Liver (tissue), 9 donors: Measurements from ENCODE around the genes DEFB118, TPX2 and MYLK2.

- PRO-cap, 5 experiments, result no peak in any of the 5 experiments
- RAMPAGE, long total RNA, 2 experiments, result no peak in any of the 2 experiments
- RRBS, result 20% methylated on average over 1 of the region's 40 CpGs
These were observed 163.0 kb upstream of the ZNF337 start for GRCh38 chr20:25859537-25860229.

DNA sequence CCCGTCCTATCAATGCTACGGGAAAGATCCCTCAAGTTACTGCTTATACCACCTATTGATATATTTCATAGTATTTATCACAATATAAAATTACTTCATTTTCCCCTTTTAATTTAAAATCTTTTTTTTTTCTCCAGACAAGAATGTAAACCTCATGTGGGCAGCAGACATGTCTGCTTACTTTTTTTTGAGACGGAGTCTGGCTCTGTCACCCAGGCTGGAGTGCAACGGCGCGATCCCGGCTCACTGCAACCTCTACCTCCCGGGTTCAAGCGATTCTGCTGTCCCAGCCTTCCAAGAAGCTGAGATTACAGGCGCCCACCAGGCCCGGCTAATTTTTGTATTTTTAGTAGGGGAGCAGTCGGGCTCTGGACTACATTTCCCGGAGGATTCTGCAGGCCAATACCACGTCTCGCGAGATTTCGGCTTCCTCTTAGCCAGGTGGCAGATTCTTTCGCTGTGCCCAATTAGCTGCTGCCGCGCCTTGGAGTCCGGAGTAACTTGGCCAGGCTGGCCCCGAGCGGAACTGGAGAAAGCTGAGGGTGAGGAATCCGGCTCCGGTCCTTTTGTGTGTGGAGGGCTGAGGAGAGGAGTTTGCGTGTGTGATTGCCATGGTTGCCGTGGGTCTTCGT is 312.8 kb upstream of the ZNF337 start:
- PRO-cap, 5 experiments, result peak in 5 of 5 experiments; most common plus-strand start position 499 of the sequence (in 2)
- RAMPAGE, long total RNA, 2 experiments, result start-site peak on the plus strand in 1 of 2 experiments, centred at position 486 of the sequence, 605 reads per replicate
- RRBS, result no CpG with 5 or more reads among the region's 28 CpGs

DNA sequence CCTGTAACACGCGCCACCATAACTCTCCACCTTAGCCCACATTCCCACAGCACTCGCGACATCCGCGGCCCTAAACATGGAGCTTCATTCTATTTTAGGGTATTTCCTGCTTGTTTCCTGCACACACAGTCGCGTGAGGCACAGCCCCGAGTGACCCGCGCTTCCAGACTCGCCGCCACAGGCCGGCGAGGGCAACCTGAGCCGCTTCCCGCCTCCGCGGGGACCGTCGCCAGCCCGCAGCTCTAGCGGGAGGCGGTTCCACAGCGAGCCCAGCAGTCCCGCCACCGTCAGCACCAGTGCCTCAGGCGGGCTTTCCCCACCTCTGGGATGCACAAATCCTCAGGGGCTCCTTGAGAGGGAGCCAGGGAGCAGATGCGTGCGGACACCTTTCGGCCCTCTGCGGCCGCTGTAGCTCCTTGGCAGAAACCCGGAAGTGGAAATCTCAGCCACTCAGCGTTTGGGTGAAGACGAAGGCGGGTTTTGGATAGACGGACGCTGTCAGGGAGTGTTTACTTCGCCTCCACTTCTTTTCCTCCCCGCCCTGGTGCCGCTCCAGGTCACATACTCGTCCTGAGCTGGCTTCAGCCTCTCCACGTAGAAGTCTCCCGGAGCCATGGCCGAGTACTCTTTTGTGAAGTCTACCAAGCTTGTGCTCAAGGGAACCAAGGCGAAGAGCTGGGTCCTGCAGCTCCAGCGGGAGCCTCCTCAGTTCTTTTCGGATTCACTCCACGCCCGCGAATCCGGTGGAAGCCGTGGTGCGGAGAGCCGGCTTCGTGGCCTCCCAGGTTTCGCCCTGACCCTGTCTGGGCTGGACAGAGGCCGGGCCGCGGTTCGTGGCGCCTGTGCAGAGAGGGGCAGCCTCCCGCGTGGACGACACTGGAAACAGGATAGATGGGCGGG is 2177.4 kb upstream of the DEFB115 start:
- PRO-cap, 5 experiments, result peak in 2 of 5 experiments; most common plus-strand start position 493 of the sequence (in 2); most common minus-strand start position 399 of the sequence (in 1)
- RAMPAGE, long total RNA, 2 experiments, result start-site peak on the plus strand in 1 of 2 experiments, centred at positions 462 to 544 of the sequence, 7 to 13 reads per replicate
- RRBS, result no CpG with 5 or more reads among the region's 67 CpGs

DNA sequence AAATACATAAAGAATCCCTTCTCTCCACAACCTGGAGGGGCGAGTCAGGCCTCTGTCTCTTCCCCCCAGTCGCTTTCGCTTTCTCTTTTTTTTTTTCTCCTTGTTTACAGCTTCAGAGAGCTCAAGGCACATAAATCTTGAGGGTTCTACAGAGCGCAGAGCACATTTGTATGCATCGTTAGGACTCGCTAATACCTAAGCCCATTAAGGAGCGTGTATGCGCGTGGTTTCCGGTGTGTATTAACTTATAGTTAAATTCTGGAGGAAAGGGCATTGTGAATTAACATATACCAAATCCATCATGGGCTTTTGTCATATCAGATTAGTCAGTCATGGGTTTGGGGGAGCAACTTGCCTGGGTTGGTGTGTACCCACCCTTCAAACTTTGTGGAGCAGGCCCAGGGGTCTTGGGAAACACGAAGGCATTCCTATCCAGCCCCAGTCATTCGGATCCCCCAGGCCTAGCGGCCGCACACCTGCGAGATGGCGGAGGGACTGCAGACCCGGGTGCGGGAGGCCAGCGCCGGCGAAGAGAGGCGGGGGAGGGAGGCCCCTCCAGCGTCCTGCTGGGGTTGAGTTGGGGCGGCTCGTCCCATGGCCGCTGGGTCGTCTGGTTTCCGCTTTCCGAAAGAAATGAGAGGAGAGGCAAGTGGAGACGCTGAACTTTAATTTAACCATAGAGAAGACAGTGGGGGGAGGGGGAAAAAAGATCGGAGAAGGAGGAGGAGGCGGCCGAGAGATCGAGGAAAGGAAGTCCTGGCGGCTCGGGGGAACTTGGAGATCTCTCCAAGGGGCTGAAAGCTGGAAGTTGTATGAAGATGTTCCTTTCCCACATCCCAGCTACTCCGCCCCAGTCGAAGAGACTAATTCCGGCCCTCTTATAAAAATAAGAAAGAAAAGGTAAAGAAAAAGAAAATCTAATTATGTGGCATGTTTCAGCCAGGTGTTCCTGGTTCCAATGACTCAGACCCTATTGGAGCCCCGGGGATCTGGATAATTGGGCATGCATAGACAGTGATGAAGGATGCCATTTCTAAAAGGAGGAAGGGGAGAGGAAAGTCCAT is 967.9 kb upstream of the DEFB115 start:
- PRO-cap, 5 experiments, result peak in 1 of 5 experiments; most common plus-strand start position 131 of the sequence (in 1)
- RAMPAGE, long total RNA, 2 experiments, result start-site peak on the minus strand in 1 of 2 experiments, centred at position 626 of the sequence, 5 reads per replicate
- RRBS, result 31% methylated on average over 1 of the region's 40 CpGs

DNA sequence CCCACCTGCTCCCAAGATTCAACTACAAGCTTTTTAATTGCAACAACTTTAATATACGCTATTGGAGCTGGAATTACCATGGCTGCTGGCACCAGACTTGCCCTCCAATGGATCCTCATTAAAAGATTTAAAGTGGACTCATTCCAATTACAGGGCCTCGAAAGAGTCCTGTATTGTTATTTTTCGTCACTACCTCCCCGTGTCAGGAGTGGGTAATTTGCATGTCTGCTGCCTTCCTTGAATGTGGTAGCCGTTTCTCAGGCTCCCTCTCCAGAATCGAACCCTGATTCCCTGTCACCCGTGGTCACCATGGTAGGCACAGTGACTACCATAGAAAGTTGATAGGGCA is 770.2 kb upstream of the DEFB115 start:
- PRO-cap, 5 experiments, result no peak in any of the 5 experiments
- RAMPAGE, long total RNA, 2 experiments, result no peak in any of the 2 experiments
- RRBS, result no CpG with 5 or more reads among the region's 7 CpGs

DNA sequence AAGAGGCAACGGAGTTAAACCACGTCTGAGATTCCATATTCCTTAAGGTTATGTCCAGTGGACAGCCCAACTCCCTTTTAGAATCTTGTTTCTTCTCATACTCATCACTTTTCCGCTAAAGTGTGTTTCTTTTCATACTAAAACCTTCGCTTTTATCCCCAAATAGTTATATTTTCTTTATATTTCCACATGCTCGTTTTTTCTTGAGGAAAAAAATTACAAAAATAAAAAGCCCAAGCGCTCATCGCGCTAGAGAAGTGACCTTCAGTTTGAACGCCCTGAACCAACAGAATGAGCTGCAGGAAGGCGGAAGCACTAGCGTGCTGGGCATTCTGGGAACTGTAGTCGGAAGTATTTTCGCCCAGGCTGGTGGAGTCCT is 692.5 kb upstream of the DEFB115 start:
- PRO-cap, 5 experiments, result no peak in any of the 5 experiments
- RAMPAGE, long total RNA, 2 experiments, result no peak in any of the 2 experiments
- RRBS, result no CpG with 5 or more reads among the region's 13 CpGs

GRCh38 chr20:30611503-30612033 is 645.9 kb upstream of the DEFB115 start:
- PRO-cap, 5 experiments, result no peak in any of the 5 experiments
- RAMPAGE, long total RNA, 2 experiments, result no peak in any of the 2 experiments
- RRBS, result no CpG with 5 or more reads among the region's 11 CpGs

DNA sequence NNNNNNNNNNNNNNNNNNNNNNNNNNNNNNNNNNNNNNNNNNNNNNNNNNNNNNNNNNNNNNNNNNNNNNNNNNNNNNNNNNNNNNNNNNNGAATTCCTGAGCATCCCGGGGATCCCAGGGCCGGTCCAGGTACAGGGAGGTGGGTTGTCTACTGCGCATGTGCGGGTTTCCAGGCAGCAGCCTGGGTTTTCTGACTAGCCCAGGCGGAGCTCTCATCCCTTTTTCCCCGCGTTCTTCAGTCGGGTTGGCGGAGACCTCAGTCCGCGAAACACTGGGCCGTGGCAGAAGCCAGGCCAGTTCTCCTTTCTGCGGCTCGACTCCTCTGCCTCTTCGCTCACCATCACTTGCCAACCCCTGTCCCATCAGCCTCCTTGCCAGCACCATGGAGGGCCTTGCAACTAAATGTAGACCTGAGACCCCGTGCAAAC is 445.6 kb upstream of the DEFB115 start:
- PRO-cap, 5 experiments, result no peak in any of the 5 experiments
- RAMPAGE, long total RNA, 2 experiments, result no peak in any of the 2 experiments
- RRBS, result no CpG with 5 or more reads among the region's 16 CpGs

GRCh38 chr20:31368267-31368819 is at the start of gene DEFB118:
TSS of gene DEFB118 (plus strand) at chr20:31368601.
- PRO-cap, 5 experiments, result no peak in any of the 5 experiments
- RAMPAGE, long total RNA, 2 experiments, result no peak in any of the 2 experiments
- RRBS, result no CpG with 5 or more reads among the region's 3 CpGs

DNA sequence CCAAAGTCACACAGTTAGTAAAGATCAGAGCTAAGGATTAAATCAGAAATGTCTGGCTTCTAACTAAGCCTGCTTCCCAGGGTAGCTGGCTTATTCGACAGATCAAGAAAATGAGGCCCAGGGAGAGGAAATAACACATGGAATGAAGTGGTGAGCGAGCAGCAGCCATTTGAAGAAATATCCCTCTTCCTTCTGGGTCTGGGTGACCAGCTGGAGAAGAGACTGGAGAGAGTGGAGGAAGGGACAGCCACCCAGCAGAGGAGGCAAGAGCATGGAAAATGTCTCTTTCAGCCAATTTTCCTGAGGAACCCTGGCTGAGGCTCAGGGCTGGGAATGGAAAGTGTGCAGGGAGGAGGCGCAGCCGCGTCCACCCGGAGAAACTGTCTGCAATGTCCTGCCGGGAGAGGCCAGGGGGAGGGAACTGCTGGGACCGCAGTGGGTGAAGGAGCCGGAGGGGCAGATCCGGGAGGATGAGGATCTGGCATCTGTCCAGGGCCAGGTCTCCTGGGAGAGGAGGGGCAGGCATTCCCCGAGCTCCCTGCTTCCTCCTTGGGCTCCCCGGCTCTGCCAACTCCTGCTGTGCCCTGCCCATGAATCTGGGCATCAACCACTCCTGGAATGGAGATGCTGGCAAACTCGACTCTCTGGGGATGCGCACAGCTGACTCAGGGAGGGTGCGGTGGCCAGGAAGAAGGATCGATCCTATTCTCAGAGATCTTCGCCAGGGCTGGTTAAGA is 17.5 kb upstream of the HM13 start:
- PRO-cap, 5 experiments, result no peak in any of the 5 experiments
- RAMPAGE, long total RNA, 2 experiments, result no peak in any of the 2 experiments
- RRBS, result 39% methylated on average over 6 of the region's 17 CpGs

DNA sequence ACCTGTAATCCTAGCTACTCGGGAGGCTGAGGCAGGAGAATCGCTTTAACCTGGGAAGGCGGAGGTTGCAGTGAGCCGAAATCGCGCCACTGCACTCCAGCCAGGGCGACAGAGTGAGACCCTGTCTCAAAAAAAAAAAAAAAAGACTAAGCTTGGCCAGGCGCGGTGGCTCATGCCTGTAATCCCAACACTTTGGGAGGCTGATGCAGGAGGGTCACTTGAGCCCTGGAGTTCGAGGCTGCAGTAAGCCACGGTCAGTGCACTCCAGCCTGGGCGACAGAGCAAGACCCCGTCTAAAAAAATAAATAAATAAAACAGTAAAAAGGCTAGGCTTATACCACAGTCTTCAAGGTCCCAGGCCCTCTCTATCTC is 566 bp upstream of the MCTS2 start:
- PRO-cap, 5 experiments, result no peak in any of the 5 experiments
- RAMPAGE, long total RNA, 2 experiments, result no peak in any of the 2 experiments
- RRBS, result no CpG with 5 or more reads among the region's 13 CpGs

DNA sequence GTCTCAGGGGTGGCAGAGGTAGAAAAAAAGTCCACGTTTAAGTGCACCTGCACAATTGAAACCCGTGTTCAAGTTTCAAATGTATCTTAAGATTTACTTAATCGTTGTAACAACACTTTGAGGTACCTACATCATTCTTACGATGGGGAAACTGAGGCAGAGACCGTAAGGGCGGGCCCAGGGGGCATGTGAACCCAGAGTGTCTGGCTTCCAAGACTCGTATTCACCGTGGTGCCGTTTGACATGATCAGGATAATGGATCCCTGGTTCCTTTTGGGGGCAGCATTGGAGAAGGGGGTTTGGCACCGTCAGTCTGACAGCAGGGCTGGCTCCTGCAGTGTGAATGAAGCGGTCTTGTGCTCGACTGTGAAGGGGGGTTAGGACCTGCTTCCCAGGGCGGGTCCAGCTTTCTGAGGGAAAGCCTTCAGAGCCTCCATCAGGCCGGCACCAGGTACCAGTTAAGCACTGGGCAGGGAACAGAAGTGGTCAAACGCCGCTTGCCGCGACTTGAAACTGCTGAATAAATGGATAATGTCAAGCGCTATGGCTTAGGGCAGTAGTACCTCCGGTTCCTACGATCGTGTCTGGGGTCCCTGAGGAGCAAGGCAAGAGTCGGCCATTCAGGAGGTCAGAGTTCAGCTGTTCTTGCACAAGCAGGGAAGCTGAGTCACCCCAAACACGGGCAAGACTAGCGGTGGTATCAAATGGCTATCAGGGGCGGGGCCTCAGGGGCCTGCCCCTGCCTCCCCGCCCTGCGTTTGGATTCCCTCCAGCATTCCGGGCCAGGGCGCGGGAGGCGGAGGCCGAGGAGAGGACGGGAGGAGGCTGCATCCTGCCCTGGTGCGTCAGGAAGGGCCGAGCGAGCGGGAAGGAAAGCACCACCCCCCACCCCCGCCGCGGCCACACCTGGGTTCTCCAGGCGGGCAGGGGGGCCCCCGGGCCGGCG is 25.3 kb downstream of the MCTS2 start:
- PRO-cap, 5 experiments, result peak in 5 of 5 experiments; most common plus-strand start position 848 of the sequence (in 4); most common minus-strand start position 586 of the sequence (in 3)
- RAMPAGE, long total RNA, 2 experiments, result start-site peak on the minus strand in 2 of 2 experiments, centred at positions 648 to 659 of the sequence, 15 to 37 reads per replicate
- RRBS, result 0% methylated on average over 2 of the region's 45 CpGs

- PRO-cap, 5 experiments, result peak in 1 of 5 experiments; most common plus-strand start chr20:31713550 (in 1)
- RAMPAGE, long total RNA, 2 experiments, result no peak in any of the 2 experiments
- RRBS, result no CpG with 5 or more reads among the region's 9 CpGs
These were observed 9.4 kb downstream of the BCL2L1 start for GRCh38 chr20:31713047-31713916.

DNA sequence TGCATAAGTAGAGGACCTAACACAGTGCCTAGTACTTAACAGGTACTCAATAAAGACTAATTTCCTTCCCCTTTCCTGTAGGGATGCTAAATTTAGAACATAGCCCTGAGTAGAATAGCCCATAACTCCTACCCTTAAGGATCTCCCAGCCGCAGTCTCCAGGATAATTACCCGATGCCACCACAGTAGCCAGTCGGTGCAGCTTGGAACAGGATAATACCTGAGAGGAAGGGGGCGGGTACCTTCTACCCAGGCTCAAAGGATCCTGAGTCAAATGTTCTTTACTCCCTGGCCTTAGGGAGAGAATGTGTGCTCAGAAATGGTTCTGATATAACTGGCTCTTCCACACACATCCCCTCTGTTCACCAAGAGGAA is 3.5 kb downstream of the BCL2L1 start:
- PRO-cap, 5 experiments, result no peak in any of the 5 experiments
- RAMPAGE, long total RNA, 2 experiments, result no peak in any of the 2 experiments
- RRBS, result no CpG with 5 or more reads among the region's 4 CpGs

- PRO-cap, 5 experiments, result peak in 5 of 5 experiments; most common plus-strand start chr20:31739290 (in 3); most common minus-strand start chr20:31738793 (in 3)
- RAMPAGE, long total RNA, 2 experiments, result start-site peak on the plus strand in 2 of 2 experiments, at chr20:31739281-31739386 at its widest, 92 to 1,980 reads per replicate; start-site peak on the minus strand in 1 of 2 experiments, at chr20:31739103-31739111 at its widest, 7 reads per replicate
- RRBS, result under 1% methylated on average over 11 of the region's 70 CpGs
These were observed at the start of gene TPX2 for GRCh38 chr20:31738568-31739910. TSS of gene TPX2 (plus strand) at chr20:31739290.

GRCh38 chr20:31811967-31812186 is 7.3 kb upstream of the MYLK2 start:
- PRO-cap, 5 experiments, result no peak in any of the 5 experiments
- RAMPAGE, long total RNA, 2 experiments, result no peak in any of the 2 experiments
- RRBS, result no CpG with 5 or more reads among the region's 4 CpGs

DNA sequence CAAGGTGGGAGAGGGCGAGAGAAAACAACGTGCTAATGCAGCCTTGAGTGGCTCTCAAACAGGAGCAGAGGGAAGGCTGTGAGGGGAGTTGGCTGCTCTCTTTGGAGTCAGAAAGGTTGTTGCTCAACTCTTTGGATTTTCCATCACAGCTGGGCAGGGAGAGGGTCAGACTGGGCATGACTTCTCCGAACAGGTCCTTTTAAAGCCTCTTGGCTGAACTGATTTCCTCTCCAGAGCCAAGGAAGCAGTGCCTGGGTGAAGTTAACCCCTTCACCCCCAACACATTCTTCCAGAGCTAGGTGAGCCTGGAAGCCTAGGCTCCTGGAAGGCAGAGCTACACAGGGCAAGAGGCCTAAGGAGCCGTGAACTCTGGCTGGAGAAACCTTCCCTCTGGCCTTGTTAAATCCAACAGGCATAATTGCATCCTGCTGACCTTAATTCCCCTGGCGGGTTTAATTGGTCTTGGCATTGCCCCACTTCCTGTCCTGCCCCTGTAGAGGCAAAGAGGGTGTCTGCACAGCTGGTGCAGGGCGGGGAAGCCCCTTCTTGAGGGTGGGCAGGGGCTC is 3.7 kb upstream of the MYLK2 start:
- PRO-cap, 5 experiments, result no peak in any of the 5 experiments
- RAMPAGE, long total RNA, 2 experiments, result no peak in any of the 2 experiments
- RRBS, result no CpG with 5 or more reads among the region's 6 CpGs

- PRO-cap, 5 experiments, result no peak in any of the 5 experiments
- RAMPAGE, long total RNA, 2 experiments, result no peak in any of the 2 experiments
- RRBS, result no CpG with 5 or more reads among the region's 15 CpGs
These were observed at the start of gene MYLK2 for GRCh38 chr20:31818921-31819593. TSS of gene MYLK2 (plus strand) at chr20:31819356.

DNA sequence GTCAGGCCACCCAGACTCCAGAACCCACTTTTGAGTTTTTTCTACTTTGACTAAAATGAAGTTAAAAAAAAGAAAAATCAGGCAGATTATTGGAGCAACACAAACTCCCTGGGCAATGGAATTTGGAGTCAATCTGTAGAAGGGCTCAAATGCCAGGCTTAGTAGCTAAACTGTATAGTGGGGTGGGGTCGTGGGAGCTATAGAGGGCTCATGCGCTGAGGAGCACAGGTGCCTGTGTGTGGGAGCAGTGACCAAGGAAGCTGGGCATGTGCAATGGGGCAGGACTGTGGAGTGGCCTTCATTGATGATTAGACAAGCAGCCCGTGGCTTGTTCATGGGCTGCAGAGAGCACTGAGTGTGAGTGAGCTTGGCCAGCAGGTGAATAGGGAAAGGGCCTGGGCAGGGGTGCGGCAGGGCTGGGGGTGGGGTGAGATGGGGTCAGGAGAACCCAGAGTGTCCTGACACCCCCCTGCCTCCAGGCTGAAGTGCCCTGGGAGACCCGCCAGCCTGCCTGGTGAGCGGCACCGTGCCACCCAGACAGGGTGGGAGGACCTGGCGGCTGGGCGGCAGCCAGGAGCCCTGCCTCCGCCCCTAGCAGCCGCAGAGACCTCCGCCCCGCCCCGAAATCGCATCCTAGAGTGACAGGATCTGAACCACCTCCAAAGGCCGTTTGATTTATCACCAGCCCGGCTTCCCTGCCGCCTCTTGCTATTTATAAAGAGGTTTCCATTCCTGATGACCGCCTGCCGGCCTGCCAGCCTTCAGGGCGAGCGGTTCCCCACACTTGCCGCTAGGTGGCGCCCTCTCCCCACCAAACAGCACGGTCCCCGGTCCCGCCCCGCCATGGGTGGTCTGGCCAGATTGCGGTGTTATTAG is 3.3 kb downstream of the MYLK2 start:
- PRO-cap, 5 experiments, result no peak in any of the 5 experiments
- RAMPAGE, long total RNA, 2 experiments, result no peak in any of the 2 experiments
- RRBS, result under 1% methylated on average over 6 of the region's 29 CpGs

DNA sequence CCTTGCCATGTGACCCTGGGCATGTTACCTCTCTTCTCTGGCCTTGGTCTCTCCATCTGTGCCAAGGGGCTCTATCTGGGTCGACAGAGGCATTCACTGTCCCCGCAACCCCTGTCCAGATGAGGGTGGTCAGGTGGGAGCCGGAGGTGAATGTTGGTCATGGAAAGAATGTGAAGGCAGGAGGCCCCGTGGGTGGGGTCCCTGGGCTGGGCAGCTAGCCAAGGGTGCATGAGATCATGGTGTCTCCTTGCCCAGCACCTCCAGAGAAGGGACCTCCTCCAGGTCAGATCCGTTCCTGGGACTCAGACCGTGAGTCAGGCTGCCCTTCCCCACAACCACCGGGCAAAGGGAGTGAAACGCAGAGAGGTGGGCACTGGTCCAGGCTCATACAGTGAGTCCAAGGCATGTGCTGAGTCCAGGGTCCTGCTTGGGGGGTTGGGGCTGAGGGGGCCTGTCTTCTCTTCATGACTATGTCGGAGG is 3.5 kb downstream of the FOXS1 start:
- PRO-cap, 5 experiments, result no peak in any of the 5 experiments
- RAMPAGE, long total RNA, 2 experiments, result no peak in any of the 2 experiments
- RRBS, result no CpG with 5 or more reads among the region's 9 CpGs